Measurements from ENCODE around the genes CEACAM19 and RELB.

- RRBS, result no CpG with 5 or more reads among the region's 10 CpGs
These were observed 5.6 kb upstream of the ZNF284 start for GRCh38 chr19:44065928-44067120.

- RRBS, result no CpG with 5 or more reads among the region's 14 CpGs
These were observed 10.2 kb upstream of the ZNF234 start for GRCh38 chr19:44130819-44131957.

- RRBS, result no CpG with 5 or more reads among the region's 11 CpGs
These were observed 23.2 kb upstream of the ZNF233 start for GRCh38 chr19:44236262-44237050.

DNA sequence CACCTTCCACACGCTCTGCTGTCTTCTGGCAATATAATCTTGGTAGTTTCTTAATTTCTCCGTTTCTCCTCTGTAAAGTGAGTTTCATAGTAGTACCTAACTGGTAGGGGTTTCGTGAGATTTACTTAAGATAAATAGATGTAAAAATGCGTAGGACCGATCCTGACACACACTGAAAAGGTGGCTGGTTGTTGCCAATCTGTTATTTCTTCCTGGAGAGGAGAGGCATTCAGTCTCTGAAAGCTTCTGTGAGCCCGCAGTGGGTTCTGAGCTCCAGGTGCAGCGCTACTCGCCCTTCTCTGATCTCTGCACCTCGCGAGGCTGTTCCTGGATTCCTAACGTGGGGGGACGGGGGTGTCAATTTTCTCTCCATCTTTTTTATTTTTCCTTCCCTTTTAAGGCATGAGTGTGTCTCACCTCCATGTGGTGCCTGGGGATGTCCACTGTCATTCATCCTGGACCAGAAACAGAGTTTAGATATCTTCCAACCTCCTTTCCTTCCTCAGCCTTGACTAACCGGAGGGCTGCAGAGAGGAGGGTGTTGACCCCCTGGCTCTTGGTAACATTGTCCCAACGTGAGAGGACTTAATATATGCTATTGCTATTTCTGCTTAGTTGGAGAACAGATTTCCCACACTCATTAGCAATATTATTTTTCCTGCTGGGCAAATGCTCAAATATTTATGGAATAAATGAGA is 630 bp downstream of the ZNF233 start:
- RRBS, result no CpG with 5 or more reads among the region's 14 CpGs

DNA sequence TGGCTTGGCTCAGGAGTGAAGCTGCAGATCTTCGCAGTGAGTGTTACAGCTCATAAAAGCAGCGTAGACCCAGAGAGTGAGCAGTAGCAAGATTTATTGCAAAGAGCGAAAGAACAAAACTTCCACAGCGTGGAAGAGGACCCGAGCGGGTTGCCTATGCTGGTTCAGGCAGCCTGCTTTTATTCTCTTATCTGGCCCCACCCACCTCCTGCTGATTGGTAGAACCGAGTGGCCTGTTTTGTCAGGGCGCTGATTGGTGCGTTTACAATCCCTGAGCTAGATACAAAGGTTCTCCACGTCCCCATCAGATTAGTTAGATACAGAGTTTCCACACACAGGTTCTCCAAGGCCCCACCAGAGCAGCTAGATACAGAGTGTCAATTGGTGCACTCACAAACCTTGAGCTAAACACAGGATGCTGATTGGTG is 33.2 kb upstream of the CEACAM20 start:
- RRBS, result no CpG with 5 or more reads among the region's 10 CpGs

DNA sequence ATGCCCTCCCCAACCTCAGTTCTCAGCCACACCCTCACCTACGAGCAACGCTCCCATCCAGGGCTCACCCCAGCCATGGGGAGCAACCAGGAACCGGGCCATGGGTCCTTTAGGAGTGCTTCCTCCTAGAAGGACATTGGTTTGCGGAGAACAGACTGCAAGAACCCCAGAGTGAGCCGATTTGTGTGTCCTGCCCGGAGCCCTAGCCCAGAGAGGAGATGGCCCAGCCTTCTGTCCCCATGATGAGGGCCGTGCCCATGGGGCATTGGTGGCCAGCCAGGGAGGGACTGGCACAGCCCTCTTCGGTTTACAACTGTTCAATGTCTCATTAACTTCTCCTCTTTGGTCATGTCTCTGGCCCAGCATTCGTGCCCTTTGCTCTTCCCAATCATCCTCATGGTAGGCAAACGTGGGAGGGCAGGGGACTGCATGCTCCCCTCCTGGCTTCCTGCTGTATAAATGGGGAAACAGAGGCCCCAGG is 32.9 kb upstream of the IGSF23 start:
- RRBS, result 42% methylated on average over 3 of the region's 10 CpGs

DNA sequence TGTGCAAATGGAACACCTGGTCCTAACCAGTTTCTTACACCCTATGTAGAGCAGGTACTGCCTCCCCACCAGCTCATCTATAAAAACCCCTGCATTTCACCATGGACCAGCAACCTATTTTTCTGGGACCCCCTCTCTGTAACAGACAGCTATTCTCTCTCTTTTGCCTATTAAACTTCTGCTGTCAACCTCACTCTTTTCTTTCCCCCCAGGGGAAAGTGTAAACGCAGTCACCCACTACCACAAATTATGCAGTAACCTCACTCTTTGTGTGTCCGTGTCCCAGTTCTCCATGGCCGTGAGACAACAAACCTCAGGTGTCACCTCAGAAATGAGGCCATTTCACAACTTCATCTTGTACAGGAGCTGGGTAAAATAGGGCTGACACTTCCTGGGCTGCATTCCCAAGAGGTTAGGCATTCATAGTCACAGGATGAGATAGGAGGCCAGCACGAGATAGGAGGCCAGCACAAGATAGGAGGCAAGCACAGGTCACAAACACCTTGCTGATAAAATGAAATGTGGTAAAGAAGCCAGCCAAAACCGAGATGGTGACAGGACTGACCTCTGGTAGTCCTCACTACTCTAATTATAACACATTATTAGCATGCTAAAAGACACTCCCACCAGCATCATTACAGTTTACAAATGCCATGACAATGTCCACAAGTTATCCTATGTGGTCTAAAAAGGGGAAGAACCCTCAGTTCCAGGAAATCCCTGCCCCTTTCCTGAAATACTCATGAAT is 21.1 kb upstream of the IGSF23 start:
- RRBS, result no CpG with 5 or more reads among the region's 5 CpGs

DNA sequence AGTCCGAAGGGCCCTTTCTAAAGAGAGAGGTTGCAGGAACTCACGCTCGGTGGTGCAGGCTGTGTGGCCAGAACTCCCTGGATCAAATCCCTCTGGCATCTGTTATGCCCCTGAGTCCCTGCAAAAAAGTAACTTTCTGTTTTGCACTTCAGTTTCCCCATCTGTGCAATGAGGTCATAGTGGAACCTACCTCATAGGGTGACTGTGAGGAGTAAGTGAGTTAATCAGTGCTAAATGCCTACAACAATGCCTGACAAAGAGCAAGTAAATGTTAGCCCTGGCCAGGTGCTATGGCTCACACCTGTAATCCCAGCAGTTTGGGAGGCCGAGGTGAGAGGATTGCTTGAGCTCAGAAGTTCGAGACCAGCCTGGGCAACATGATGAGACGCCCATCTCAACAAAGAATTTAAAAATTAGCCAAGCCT is 7.4 kb downstream of the IGSF23 start:
- RRBS, result no CpG with 5 or more reads among the region's 6 CpGs

- RRBS, result no CpG with 5 or more reads among the region's 3 CpGs
These were observed 12.8 kb downstream of the IGSF23 start for GRCh38 chr19:44626000-44626714.

DNA sequence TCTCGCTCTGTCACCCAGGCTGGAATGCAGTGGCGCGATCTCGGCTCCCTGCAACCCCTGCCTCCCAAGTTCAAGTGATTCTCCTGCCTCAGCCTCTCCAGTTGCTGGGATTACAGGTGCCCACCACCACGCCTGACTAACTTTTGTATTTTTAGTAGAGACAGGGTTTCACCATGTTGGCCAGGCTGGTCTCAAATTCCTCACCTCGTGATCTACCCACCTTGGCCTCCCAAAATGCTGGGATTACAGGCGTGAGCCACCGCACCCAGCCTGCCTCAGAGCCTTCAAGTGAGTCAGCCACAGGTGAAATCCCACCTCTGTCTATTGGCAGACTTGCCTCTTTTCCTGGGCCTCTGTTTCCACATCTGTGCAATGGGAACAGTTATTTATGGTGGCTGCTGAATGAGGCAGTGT is at the start of gene CEACAM19:
CEACAM19 (plus strand) TSS at position 334 of the 414 bp plus-strand sequence.
- RRBS, result no CpG with 5 or more reads among the region's 8 CpGs

GRCh38 chr19:44725576-44726197 is 22.8 kb upstream of the BCL3 start:
- RRBS, result no CpG with 5 or more reads among the region's 7 CpGs

DNA sequence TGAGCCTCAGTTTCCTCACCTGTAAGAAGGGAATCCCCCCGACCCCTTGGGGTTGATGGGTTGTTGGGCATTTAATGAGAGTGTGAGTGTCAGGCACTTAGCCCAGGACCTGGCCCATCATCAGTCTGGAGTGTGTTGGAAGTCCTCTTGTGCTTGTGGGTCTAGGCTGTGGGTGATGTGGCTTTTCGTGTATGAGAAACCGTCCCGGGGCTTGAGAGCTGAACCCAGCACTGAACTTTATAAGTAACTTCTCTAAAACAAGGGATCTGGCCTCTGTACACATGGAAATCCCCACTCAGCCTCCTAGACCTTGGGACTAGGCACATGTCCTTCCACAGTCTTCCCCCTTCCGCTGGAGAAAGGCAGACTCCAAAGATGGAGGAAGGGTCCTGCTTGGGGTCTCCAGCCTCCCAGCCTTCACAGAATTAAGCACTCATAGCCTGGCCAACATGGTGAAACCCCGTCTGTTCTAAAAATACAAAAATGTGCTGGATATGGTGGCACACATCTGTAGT is 9.8 kb upstream of the CBLC start:
- RRBS, result no CpG with 5 or more reads among the region's 6 CpGs

GRCh38 chr19:44770434-44771068 is 7.1 kb upstream of the CBLC start:
- RRBS, result no CpG with 5 or more reads among the region's 20 CpGs

DNA sequence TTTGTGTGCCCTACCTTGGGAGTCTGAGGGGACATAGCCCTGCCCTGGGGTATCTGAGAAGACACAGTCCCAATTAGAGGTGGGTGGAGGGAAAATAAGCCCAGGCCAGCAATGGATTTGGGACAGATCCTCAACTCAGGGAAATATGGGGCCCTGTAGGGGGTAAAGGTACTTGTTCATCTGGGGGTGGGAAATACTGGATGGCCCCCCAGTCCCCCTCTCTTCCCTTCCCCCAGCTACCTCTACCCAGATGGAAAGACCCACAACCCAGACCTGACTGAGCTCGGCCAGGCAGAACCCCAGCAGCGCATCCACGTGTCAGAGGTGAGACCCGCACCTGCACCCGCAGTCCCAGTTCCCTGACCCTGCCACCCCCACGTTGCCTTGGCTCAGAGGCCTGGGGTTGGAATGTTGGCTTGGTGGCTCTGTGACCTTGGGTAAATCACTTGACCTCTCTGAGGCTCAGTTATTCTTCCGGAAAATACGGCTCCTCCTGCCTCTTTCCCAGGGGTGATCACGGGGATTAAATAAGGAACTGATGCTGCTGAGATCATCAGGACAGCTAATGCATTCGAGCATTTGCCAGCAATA is 12.2 kb downstream of the CBLC start:
- RRBS, result no CpG with 5 or more reads among the region's 10 CpGs

DNA sequence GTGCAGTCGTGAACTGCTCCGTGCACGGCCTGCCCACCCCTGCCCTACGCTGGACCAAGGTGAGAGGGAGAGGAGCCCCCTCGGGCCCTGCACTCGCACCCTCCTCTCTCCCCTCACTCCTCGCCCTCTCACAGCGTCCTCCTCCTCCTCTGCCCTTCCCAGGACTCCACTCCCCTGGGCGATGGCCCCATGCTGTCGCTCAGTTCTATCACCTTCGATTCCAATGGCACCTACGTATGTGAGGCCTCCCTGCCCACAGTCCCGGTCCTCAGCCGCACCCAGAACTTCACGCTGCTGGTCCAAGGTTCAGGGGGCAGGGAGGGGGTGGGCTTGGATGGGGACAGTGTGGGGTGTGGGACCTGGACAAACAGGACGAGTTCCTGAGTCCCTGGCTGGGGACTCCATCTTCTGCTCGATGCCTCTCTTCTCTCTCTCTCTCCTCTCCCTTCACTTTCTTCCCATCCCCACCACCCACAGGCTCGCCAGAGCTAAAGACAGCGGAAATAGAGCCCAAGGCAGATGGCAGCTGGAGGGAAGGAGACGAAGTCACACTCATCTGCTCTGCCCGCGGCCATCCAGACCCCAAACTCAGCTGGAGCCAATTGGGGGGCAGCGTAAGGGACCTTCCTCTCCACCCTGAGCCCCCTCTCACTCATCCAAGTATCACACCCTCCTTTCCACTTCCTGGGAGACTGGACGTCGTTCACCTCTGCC is 9.8 kb downstream of the BCAM start:
- RRBS, result no CpG with 5 or more reads among the region's 25 CpGs

- RRBS, result 14% methylated on average over 16 of the region's 27 CpGs
These were observed 2.0 kb upstream of the APOE start for GRCh38 chr19:44903439-44904169.

- RRBS, result no CpG with 5 or more reads among the region's 7 CpGs
These were observed 2.5 kb downstream of the APOC2 start for GRCh38 chr19:44948227-44948790.

- RRBS, result 2% methylated on average over 40 of the region's 80 CpGs
These were observed at the start of gene RELB for GRCh38 chr19:45001119-45001789. Gene RELB (plus strand): TSS chr19:45001464.

- RRBS, result 94% methylated on average over 17 of the region's 77 CpGs
These were observed 11.8 kb downstream of the ZNF296 start for GRCh38 chr19:45064178-45065095.

DNA sequence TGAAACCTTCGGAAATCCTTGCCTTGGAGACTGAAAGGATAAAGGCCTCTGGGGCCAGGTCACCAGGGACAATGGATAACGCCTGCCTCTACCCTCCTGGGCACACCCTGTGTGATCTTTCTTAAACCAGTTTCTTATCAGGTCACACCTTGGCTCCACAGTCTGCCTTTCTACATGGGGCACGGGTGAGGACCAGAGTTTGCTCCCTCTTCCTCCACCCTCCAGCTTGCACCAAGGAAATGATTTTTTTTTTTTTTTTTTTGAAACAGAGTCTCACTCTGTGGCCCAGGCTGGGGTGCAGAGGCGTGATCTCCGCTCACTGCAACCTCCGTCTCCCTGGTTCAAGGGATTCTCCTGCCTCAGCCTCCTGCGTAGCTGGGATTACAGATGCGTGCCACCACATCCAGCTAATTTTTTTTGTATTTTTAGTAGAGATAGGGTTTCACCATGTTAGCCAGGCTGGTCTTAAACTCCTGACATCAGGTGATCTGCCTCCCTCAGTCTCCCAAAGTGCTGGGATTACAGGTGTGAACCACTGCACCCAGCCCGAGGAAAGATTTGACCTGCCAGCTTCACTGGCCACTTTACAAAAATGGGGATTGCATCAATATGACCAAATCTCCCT is 1.2 kb downstream of the GEMIN7 start:
- RRBS, result no CpG with 5 or more reads among the region's 9 CpGs

Data from BE2C (cell line).